ENCODE measurements around the gene ANKRD36C.

- PRO-cap, 2 experiments, result no peak in any of the 2 experiments
These were observed 42.1 kb downstream of the THNSL2 start for GRCh38 chr2:88212239-88212741.

- PRO-cap, 2 experiments, result no peak in any of the 2 experiments
These were observed 111.8 kb downstream of the THNSL2 start for GRCh38 chr2:88281925-88282424.

GRCh38 chr2:88330111-88330799, 122.2 kb downstream of the FOXI3 start:
- PRO-cap, 2 experiments, result no peak in any of the 2 experiments

DNA sequence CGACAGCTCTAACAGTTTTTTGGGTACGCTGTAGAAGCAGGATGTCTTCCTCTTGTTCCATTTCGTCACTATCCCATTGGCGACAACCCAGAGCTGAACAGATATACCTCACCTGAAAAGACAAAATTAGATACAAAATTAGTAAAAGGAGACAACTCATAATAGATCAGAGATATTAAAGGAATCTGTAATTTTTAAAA, 34.1 kb downstream of the EIF2AK3 start:
- PRO-cap, 2 experiments, result no peak in any of the 2 experiments

GRCh38 chr2:88615710-88616563, 11.3 kb downstream of the EIF2AK3 start:
- PRO-cap, 2 experiments, result no peak in any of the 2 experiments

DNA sequence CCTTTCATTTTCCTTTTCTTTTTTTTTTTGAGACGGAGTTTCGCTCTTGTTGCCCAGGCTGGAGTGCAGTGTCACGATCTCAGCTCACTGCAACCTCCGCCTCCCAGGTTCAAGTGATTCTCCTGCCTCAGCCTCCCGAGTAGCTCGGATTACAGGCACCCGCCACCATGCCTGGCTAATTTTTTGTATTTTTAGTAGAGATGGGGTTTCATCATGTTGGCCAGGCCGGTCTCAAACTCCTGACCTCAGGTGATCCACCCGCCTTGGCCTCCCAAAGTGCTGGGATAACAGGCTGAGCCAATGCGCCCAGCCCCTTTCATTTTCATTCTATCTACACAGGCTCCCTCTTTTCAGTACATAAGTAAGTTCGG, 3.3 kb downstream of the EIF2AK3 start:
- PRO-cap, 2 experiments, result no peak in any of the 2 experiments

- PRO-cap, 2 experiments, result peak in 2 of 2 experiments; most common plus-strand start chr2:88628215 (in 2); most common minus-strand start chr2:88628179 (in 2)
These were observed 674 bp upstream of the EIF2AK3 start for GRCh38 chr2:88627662-88628614.

- PRO-cap, 2 experiments, result peak in 2 of 2 experiments; most common minus-strand start chr2:88691461 (in 2)
These were observed 200 bp upstream of the RPIA start for GRCh38 chr2:88691355-88691591.

DNA sequence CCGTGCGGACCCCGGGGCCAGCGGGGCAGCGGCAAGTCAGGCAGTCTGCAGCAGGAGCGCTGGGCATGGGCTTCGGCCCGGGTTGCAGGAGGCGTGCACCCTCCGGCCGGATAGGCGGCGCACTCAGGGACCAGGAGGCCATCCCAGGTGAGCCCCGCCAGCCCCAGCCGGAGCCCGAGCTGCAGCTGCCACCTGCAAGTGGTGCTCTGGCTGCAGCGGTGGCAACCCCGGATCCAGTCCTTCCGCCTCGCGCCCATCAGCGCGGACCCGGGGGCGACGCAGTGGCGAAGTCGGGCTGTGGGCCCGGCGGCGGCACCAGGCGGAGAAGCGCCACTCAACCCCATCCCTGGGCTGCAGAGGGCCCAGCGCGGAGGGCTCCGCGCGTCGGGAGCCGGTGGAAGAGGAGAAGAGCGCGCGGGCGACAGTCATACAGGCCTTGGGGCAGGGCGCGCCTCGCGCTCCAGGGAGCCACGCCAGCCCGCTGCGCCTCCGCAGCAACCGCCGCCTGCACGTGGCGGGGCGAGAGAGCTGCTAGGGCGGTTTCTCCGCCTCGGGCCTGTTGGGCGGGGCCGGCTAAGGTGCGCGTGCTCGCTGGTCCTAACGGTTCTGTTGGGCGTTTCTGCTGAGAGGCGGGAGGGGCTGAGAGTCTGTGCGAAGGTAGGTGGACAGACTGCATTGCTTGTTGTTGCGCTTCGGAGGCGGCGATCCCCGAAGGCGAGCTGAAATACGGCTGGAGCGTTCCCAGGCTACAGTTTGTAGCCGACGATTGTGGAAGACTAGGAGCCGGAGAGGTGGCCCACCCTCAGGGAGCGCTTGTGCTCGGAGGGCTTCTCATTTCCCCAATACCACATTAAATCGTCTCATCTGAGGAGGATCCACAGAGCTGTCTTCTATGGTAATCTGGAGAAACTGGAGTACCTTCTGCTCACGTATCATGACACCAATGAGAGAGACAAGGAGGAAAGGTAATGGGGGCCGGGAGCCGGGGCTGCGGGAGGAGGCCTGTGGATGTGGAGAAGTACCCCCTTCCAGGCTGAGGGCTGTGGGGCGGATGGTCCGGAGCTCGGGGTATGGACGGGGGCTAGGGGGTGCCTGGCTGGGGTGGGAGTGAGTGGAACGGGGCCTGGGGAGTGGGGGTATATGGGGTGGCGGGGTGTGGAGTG, 74.1 kb downstream of the RPIA start:
- PRO-cap, 2 experiments, result no peak in any of the 2 experiments

GRCh38 chr2:88828538-88829326, 137.3 kb downstream of the RPIA start:
- PRO-cap, 2 experiments, result no peak in any of the 2 experiments

DNA sequence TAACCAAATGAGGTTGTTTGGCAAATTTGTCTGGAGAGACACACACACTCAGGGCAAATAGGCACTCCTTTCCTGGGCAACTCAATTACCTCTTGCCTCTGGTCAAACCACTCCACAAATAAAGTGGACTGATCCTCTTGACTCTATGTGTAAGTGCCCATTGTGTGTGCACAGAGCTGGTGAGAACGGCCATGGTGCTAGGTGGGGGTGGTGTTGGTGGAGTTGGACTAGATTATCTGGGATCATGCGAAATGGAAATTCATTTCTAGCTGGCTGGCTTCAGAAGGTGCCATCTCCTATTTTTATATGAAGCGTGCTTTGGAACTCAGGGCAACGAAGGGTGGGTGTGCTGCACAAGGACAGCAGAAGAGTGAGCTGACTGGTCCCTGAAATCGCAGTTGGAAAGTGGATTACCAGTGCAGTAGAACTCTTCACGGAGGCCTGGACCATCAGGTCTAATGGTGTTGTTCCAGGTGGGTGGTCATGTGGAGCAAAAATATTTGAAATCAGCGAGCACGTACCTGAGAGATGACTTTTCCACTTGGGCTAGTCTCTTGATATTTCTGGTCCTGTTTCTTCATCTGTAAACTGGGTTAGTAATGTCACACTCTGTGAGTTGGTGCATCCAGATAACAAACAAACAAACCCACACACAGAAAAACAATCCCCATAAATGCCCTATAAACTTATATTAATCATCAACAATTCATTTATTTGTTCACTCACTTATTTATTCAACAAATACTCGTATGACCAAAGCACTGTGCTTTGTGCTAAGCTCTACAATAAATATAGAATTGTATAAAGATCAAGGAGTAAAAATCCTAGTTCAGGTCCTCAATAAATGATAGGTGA, 150.0 kb downstream of the RPIA start:
- PRO-cap, 2 experiments, result no peak in any of the 2 experiments

GRCh38 chr2:88860691-88861274, 169.3 kb downstream of the RPIA start:
- PRO-cap, 2 experiments, result no peak in any of the 2 experiments

DNA sequence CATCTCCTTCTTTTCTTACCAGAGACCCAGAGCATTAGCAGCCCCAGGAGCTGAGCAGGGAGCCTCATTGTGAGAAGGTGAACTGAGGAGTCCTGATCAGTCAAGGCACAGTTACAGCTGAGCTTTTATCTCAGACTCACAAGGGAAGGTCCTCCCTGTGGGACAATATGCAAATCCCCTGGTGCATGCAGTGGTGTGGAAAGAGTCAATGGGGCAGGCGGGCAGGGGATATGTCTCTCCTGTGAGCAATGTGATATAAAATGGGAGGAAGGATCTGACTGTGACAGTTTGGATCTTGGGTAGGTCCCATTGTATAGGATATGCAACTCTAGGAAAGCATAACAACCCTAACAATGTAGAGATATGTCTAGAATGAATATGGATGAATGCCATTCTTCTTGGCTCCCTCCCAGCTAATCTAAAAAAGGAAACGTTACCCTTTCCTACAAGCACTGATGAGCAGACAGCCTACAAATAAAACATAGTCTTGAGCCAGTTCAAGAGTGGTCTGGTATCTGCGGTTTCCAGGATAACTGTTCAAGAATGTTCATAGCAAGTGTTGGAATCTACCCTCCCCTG, 531.0 kb downstream of the RPIA start:
- PRO-cap, 2 experiments, result no peak in any of the 2 experiments

- PRO-cap, 2 experiments, result no peak in any of the 2 experiments
These were observed 1277.1 kb downstream of the RPIA start for GRCh38 chr2:89968502-89969102.

GRCh38 chr2:95060833-95061281, 35.3 kb downstream of the MAL start:
- PRO-cap, 2 experiments, result no peak in any of the 2 experiments

DNA sequence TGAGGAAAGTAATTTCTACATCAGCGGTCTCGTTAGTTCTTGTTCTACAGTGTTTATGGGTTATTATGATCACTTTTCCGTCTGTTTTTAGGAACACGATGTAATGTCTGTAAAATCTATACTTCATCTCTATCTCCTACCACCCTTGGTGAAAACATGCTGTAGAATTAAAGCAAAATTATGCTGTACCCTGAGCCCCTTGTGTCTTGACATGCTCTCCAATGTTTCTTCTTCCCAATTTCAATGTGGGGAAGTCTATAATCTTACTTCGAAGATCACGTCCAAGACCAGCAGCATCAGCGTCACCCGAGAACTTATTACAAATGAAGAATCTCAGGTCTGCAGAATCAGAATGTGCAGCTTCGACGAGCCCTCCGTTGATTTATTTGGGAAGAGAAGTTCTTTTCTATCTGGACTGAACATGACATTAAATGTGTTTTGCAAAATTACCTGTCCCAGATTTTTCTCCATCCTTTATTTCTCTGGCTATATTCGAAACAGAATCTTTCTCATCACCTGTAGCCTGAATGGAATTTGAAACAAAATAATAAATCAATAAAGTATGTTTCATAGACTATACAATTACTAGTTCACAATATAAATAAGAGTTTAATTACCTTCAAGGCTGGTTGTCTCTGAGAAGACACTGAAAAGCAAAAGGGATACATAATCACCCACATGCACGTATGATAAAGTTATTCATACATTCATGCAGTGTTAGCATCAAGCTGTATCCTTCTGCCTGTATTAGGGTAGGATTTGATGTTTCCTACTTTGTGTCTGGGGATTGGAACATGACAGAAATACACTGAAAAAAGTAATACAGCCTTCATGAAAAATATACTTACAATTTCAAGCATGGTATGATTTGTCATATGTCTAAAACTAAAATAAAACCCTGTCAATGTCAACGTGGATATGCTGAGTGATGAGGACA, 107.6 kb downstream of the ANKRD36C start:
- PRO-cap, 2 experiments, result no peak in any of the 2 experiments

DNA sequence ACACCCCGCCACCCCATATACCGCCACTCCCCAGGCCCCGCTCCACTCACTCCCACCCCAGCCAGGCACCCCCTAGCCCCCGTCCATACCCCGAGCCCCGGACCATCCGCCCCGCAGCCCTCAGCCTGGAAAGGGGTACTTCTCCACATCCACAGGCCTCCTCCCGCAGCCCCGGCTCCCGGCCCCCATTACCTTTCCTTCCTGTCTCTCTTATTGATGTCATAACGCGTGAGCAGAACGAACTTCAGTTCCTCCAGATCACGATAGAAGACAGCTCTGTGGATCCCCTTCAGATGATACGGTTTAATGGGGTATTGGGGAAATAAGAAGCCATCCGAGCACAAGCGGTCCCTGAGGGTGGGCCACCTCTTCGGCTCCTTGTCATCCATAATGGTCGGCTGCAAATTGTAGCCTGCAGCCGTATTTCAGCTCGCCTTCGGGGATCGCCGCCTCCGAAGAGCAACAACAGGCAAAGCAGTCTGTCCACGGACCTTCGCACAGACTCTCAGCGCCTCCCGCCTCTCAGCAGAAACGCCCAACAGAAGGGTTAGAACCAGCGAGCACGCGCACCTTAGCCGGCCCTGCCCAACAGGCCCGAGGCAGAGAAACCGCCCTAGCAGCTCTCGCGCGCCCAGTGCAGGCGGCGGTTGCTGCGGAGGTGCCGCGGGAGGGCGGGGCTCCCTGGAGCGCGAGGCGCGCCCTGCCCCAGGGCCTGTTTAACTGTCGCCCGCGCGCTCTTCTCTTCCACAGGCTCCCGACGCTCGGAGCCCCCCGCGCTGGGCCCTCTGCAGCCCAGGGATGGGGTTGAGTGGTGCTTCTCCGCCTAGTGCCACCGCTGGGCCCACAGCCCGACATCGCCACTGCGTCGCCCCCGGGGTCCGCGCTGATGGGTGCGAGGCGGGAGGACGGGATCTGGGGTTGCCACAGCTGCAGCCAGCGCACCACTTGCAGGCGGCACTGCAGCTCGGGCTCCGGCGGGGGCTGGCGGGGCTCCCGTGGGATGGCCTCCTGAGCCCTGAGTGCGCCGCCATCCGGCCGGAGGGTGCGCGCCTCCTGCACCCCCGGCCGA, at the start of gene ANKRD36C:
TSS of gene ANKRD36C (minus strand) at position 505 of the 1,069 bp plus-strand sequence.
- PRO-cap, 2 experiments, result peak in 2 of 2 experiments; most common plus-strand start position 247 of the sequence (in 2); most common minus-strand start position 386 of the sequence (in 1)

- PRO-cap, 2 experiments, result no peak in any of the 2 experiments
These were observed 25.1 kb upstream of the STARD7 start for GRCh38 chr2:96233718-96234058.

DNA sequence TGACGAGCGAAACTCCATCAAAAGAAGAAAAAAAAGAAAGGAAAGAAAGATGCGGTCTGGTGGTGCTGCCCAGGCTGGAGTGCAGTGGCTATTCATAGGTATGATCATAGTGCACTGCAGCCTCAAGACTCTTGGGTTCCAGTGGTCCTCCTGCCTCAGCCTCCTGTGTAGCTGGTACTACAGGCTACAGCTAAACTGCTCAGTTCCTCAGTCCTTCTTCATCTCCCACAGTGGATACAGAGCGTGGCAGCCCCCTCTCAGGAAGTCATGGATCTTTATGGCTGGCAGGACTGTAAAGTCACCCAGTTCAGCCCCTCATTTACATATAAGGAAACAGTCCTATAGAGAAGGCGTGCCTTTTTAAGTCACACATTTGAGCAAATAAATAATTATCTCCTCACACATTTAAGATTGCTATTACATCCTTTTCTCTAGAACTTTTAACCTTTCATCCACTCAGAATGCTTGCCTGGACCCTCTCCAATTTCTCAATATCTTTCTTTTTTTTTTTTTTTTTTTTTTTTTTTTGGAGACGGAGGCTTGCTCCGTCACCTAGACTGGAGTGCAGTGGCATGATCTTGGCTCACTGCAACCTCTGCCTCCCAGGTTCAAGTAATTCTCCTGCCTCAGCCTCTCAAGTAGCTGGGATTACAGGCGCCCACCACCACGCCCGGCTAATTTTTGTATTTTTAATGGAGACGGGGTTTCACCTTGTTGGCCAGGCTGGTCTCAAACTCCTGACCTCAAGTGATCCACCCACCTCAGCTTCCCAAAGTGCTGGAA, 20.9 kb downstream of the TMEM127 start:
- PRO-cap, 2 experiments, result no peak in any of the 2 experiments

DNA sequence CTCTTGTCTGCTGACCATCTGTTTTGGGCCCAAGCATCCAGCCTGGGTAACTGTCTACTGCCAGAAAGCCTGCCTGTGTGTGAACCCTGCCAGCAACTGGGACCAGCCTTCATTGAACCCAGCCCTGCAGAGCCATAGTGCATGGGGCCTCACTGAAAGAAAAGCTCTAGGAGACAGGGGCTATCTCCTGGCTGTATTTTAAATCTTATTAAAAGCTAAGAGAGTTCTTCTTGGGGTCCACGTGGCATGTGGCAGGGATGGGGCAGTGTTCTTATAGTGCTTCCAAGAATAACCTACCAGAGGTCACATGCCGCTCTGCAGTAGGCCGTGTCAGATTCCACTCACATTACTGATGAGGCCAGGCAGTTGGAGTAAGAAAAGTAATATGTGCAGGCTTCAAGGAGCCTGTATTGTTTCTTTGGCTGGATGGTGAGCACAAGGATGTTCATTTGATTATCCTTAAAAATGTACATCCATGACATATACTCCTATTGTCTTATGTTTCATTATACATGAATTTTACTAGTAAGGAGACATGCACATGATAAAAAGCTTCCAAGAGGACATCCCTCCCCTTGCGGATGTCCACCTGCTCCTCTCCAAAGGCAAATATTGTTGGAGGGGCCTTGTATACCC, 7.1 kb downstream of the TMEM127 start:
- PRO-cap, 2 experiments, result no peak in any of the 2 experiments